Metastatic Breast Carcinoma in the Ovary (tissue), 3 donors: ENCODE measurements around a stretch of chr14.

DNA sequence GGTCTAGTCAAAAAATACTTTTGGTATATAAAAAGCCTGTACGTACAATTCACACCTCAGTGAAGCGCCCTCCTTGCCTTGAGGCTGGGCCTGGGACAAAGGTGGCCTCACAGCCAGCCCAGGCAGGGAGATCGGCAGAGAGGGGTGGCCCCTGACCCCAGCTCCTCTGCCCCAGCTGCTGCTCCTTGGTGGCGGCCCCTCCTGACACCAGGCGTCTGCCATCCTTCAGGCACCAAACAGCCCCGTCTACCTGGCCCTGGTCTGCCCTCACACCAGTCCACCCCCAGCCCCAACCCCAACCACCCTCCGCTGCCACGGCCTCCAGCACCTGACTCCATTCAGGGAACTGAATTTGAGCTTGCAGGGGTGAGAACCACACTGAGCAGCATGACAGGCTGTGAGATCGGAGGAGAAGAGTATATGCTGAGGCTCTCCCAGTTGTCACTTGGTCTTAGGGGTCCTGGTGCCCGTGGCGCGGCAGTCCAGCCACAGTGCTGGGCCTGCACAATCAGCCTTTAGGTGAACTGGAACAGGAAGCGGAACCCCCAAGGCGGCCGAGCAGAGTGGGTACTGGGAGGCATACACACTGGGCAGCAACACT lies 18.5 kb downstream of the ZFYVE21 start:
- PRO-cap, 3 experiments, result no peak in any of the 3 experiments

GRCh38 chr14:103735500-103735815 lies 19.8 kb downstream of the ZFYVE21 start:
- PRO-cap, 3 experiments, result peak in 1 of 3 experiments; most common plus-strand start chr14:103735606 (in 1); most common minus-strand start chr14:103735594 (in 1)

- PRO-cap, 3 experiments, result peak in 3 of 3 experiments; most common plus-strand start chr14:103736508 (in 2); most common minus-strand start chr14:103736425 (in 3)
Measured at GRCh38 chr14:103735888-103736810, 20.5 kb downstream of the ZFYVE21 start.

- PRO-cap, 3 experiments, result no peak in any of the 3 experiments
Measured at GRCh38 chr14:103742050-103742531, 26.5 kb downstream of the ZFYVE21 start.

- PRO-cap, 3 experiments, result no peak in any of the 3 experiments
Measured at GRCh38 chr14:103797281-103797680, 50.1 kb downstream of the PPP1R13B start.

DNA sequence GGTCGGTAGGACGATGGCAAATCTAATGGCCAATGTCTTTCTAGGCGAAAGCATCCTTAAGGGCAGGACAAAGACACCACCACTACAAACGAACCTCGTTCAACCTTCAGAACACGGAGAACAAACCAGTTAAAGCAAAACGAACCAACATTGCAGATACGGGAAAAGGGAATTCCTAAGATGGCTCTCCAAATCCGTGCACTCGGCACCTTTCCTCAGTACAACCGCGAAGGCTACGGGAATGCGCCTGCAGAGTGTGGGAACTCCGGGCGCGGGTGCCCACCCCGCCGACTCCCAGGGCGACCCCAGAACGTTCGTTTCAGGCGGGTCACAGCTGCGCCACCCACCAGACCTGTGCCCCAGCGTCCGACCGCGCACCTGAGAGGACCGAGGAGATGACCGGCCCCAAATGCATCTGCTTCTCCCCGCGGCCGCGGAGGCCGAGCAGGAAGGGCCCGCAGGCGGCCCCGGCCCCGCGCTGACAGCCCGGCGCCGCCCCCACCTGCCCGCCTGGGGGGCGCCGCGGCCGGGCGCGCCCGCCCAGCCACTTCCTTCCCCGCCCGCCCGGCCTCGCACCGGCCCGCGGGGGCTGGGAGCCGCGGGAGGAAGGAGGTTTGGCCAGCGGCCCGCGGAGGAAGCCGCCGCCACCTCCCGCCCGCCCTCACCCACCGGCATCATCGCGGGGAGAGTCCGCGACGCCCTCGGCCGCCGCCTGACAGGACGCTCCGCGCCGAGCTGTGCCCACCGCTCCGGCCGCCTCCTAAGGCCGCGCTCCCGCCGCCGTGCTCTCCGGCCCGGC lies 546 bp downstream of the PPP1R13B start:
- PRO-cap, 3 experiments, result peak in 1 of 3 experiments; most common plus-strand start position 218 of the sequence (in 1)

DNA sequence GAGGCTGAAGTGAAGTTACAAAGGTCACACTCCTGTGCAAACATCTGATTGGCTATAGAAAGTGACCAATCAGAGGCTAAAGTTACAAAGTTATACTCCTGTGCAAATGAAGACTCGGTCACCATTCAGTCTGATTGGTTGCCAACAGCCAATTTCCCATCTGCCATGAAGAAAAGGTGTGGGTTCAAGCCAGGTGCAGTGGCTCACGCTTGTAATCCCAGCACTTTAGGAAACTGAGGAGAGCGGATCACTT lies 15.2 kb upstream of the PPP1R13B start:
- PRO-cap, 3 experiments, result no peak in any of the 3 experiments

GRCh38 chr14:104081022-104081833 lies 4.3 kb upstream of the ASPG start:
- PRO-cap, 3 experiments, result no peak in any of the 3 experiments

- PRO-cap, 3 experiments, result no peak in any of the 3 experiments
Measured at GRCh38 chr14:104104683-104105329, 19.3 kb downstream of the ASPG start.

GRCh38 chr14:104461965-104462210 lies 117.7 kb upstream of the C14orf180 start:
- PRO-cap, 3 experiments, result no peak in any of the 3 experiments

DNA sequence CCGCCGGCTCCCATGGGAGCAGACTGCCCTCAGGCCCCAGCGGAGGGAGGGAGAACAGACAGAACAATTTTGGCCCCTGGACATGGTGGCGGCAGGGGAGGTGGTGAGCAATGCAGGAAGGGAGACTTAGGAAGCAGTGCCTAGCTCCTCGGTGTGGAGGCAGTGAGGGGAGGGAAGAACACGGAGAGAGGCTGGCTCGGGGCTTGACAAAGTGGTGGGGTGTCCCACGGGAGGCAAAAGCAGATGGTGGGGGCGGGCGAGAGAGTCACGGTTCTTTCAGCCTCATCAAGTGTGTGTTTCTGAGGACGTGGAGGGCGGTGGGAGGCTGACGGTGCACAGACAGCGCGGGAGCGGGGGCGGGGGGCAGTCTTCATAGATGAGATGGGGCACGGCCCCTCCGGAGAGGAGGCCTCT lies 33.1 kb upstream of the INF2 start:
- PRO-cap, 3 experiments, result no peak in any of the 3 experiments

- PRO-cap, 3 experiments, result peak in 1 of 3 experiments; most common minus-strand start chr14:104690083 (in 1)
Measured at GRCh38 chr14:104689729-104690252, 373 bp downstream of the INF2 start.

DNA sequence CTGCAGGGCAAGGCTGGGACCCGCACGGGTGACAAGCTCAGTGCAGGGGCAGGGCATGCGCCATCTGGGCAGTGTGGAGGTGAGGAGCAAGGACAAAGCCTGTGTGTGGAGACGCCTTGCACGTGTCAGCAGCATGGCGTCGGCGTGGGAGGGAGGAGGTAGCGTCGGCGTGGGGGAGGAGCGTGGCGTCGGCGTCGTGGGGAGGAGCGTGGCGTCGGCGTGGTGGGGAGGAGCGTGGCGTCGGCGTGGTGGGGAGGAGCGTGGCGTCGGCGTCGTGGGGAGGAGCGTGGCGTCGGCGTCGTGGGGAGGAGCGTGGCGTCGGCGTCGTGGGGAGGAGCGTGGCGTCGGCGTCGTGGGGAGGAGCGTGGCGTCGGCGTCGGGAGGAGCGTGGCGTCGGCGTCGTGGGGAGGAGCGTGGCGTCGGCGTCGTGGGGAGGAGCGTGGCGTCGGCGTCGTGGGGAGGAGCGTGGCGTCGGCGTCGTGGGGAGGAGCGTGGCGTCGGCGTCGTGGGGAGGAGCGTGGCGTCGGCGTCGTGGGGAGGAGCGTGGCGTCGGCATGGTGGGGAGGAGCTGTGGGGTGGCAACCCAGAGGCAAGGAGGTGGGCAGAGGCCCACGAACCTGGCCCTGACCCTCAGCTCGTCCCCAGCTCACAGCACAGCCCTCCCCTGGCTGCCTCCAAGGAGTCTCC lies 5.5 kb downstream of the ADSS1 start:
- PRO-cap, 3 experiments, result no peak in any of the 3 experiments

GRCh38 chr14:104750763-104751098 lies 2.2 kb upstream of the SIVA1 start:
- PRO-cap, 3 experiments, result no peak in any of the 3 experiments

DNA sequence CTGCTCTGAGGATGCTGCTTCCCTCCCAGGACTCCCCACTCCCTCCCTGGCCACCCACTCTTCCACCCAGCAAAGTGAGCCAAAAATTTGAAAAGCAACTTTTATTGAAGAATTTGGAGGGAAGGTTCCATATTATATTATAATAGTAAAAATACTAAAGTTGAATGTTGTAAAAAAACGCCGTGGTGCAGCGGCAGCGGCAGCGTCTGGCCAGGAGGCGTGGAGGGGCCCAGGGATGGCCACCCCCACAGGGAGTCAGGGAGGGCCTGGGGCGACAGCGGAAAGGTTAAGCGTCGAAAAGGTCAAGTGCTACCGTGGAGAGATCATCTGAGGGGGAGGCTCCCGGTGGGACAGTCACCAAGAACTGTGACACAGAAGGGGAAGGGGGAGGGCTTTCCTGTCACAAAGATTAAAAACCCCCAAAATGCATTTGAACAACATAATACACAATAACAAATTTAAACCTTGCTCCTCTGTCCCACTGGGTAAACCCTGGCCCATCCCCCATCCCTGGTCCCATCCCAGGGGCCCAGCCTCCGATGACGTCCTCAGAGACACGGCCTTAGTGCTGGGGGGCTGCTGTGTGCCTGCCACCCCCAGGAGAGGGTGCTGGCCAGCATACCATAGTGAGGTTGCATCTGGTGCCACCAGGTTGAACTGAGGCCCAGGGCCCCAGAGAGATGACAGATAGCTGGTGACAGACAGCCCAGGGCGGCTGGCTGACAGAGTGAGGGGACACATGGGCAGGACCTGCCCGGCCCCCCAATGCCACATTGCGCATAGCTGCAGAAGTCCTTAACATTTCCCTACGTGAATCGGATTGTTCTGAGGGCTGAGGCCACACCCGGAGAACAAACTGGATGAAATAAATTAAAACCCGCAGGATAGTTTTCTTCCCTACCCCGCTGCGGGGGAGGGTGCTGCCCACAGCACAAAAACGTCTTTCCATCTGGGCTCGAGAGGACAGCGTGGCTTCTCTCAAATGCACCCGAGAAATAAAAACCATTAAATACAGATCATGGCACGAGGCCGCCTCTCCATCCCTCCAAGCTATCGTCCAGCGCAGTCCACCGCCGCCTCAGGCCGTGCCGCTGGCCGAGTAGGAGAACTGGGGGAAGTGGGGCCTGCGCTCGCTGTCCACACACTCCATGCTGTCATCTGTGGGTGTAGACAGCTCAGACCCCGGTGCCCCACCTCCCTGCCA lies 16.7 kb downstream of the SIVA1 start:
- PRO-cap, 3 experiments, result no peak in any of the 3 experiments

GRCh38 chr14:104791794-104792480 lies 3.6 kb downstream of the AKT1 start:
- PRO-cap, 3 experiments, result peak in 1 of 3 experiments; most common plus-strand start chr14:104792372 (in 1)

DNA sequence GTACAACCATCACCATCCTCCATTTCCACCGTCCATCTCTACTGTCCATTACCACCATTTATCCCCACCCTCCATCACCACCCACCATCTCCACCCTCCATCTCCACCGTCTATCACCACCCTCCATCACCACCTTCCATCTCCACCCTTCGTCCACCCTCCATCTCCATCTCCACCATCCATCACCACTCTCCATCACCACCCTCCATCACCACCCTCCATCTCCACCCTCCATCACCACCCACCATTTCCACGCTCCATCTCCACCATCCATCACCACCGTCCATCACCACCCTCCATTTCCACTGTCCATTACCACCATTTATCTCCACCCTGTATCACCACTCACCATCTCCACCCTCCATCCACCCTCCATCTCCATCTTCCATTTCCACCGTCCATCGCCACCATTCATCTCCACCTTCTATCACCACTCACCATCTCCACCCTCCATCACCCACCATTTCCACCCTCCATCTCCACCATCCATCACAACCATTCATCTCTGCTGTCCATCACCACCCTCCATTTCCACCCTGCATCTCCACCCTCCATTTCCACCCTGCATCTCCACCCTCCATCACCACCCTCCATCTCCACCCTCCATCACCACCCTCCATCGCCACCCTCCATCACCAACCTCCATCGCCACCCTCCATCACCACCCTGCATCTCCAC lies 6.2 kb upstream of the CEP170B start:
- PRO-cap, 3 experiments, result no peak in any of the 3 experiments

- PRO-cap, 3 experiments, result no peak in any of the 3 experiments
Measured at GRCh38 chr14:104861021-104862054, 3.7 kb upstream of the CEP170B start.

- PRO-cap, 3 experiments, result no peak in any of the 3 experiments
Measured at GRCh38 chr14:104872647-104873220, 7.7 kb downstream of the CEP170B start.

DNA sequence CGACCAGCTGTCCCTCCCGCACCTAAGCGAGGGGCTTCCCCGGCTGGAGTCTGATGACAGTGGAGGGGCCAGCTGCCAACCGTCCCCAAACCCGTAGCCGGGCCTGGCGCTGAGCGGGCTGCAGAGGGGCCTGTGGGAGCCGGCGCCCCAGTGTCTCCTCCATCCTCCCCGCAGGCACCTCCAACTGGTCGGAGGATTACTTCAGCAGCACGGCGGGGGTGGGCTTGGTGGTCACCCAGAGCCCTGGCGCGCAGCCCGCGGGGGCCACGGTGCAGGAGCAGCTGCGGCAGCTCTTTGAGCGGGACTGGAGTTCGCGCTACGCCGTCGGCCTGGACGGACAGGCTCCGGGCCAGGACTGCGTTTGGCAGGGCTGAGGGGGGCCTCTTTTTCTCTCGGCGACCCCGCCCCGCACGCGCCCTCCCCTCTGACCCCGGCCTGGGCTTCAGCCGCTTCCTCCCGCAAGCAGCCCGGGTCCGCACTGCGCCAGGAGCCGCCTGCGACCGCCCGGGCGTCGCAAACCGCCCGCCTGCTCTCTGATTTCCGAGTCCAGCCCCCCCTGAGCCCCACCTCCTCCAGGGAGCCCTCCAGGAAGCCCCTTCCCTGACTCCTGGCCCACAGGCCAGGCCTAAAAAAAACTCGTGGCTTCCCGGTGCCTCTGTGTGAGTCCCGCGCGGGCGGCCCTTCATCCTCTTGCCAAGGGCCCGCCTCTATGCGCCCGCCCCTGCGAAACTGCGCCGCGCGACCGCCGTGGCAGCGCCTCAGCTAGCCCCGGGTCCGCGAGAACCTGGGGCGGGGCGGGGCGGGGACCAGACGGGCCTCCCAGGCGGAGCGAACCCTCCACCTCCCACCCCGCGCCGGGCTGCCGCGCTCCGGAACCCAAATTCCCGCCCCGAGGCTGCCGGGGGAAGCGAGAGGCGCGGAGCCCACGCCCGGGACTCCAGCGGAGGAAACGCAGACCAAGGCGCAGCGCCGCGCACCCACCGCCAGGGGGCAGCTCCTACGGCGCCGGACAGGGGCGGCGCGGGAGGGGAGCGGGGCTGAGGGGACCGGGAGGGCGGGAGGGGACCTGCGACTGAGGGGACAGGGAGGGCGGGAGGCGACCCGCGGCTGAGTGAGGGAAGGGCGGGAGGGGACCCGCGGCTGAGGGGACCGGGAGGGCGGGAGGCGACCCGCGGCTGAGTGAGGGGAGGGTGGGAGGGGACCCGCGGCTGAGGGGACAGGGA lies 8.3 kb downstream of the PLD4 start:
- PRO-cap, 3 experiments, result peak in 2 of 3 experiments; most common plus-strand start position 726 of the sequence (in 1); most common minus-strand start position 786 of the sequence (in 1)